ENCODE measurements around the gene KIAA1755.

DNA sequence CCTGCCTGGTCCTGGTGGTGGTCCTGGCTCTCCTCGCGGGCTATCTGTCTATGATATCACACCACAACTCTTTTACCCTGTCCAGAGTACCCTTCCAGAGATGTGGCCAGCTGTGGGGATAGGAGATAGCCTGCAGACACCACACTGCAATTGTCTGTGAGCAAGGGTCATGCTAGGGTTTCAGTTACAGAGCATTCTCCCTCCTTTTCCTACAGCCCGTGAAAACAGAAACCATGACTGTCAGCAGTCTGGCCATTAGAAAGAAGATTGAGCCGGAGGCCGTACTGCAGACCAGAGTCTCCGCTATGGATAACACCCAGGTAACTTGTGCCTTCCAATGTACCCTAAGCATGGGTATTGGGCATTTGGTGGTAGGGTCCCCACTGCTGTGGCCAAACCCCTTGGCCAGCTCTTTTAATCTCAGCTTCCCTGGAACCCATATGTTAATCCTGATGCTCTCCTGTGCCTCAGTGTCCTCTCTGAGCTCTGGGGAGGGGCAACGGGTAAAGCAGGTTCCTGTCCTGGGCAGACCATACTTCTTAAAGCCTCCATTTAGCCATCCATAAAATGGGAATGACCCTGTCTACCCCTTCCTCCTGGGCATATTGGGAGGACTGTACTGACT is 24.1 kb upstream of the AAR2 start:
- PRO-cap, 4 experiments, result no peak in any of the 4 experiments
- RAMPAGE, long total RNA, 2 experiments, result start-site peak on the plus strand in 1 of 2 experiments, centred at position 261 of the sequence, 9 reads per replicate
- RRBS, result no CpG with 5 or more reads among the region's 7 CpGs

GRCh38 chr20:36368014-36368320 is 61.8 kb downstream of the DLGAP4 start:
- PRO-cap, 4 experiments, result no peak in any of the 4 experiments
- RAMPAGE, long total RNA, 2 experiments, result no peak in any of the 2 experiments
- RRBS, result no CpG with 5 or more reads among the region's 3 CpGs

GRCh38 chr20:36478807-36479771 is 62.2 kb upstream of the MYL9 start:
- PRO-cap, 4 experiments, result no peak in any of the 4 experiments
- RAMPAGE, long total RNA, 2 experiments, result no peak in any of the 2 experiments
- RRBS, result no CpG with 5 or more reads among the region's 2 CpGs

DNA sequence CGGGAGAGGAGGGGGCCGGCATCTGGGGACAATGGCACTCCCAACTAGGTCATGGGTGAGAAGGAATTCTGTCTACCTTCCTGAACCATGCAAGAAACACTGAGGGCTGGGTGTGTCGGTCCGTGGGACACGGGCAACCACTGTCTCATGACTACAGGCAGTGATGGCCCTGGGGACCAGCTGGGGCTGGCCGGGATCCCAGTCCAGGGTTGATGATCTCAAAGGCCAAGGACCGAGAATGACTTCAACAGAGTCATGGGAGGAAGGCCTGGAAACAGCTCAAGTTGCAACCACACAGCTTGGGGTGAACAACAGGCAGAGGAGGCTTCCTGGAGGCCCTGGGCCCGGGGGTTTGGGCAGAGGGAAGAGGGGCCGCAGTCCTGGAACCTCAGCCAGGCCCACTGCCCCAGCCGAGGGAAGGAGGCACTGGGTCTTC is 1.8 kb downstream of the MYL9 start:
- PRO-cap, 4 experiments, result peak in 4 of 4 experiments; most common plus-strand start position 247 of the sequence (in 4); most common minus-strand start position 149 of the sequence (in 4)
- RAMPAGE, long total RNA, 2 experiments, result no peak in any of the 2 experiments
- RRBS, result no CpG with 5 or more reads among the region's 10 CpGs

DNA sequence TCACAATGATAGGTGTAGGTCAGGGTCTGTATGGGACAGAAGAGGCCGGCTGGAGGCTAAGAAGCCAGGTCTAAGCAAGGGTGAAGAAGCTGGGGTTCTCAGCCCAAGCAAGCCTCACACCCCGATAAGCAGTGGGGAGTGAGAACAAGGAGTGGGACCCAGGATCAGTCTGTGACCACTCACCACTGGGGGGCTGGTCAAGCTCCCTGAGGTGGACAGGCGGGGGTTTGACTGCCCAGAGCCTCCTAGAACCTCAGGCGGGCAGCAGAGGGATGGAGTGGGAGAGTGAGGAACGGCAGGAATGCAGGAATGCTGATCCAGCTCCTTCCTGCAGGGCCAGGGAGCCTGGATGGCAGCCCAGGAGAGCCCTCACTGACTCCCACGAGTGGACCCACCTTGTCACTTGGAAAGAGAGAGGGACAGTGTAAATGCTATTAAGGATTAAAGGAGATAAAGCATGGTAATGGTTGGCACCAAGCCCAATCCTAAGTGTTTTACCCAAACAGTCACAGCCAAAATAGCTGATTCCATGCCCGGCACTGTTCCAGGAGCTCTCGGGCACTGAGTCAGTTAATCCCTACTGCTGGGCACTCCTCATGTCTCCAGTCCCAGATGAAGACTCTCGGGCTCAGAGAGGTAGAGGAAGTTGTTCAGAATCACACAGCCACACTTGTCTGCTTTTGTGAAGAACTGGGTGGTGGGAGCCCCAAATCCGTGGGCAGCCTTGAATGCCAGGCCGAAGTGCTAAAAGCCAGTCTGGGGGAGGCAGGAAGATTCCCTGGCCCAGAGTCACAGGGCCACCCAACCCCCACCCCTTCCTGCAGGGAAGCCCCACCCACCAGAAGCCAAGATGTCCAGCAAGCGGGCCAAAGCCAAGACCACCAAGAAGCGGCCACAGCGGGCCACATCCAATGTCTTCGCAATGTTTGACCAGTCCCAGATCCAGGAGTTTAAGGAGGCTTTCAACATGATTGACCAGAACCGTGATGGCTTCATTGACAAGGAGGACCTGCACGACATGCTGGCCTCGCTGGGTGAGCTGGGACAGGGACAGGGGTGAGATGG is 3.0 kb downstream of the MYL9 start:
- PRO-cap, 4 experiments, result peak in 1 of 4 experiments; most common minus-strand start position 119 of the sequence (in 1)
- RAMPAGE, long total RNA, 2 experiments, result no peak in any of the 2 experiments
- RRBS, result no CpG with 5 or more reads among the region's 18 CpGs

- PRO-cap, 4 experiments, result no peak in any of the 4 experiments
- RAMPAGE, long total RNA, 2 experiments, result start-site peak on the minus strand in 1 of 2 experiments, at chr20:36549644-36549688 at its widest, 11 reads per replicate
- RRBS, result 61% methylated on average over 5 of the region's 25 CpGs
Observed at GRCh38 chr20:36549075-36549921, 8.0 kb downstream of the MYL9 start.

GRCh38 chr20:36644677-36644942 is 1.4 kb downstream of the SLA2 start:
- PRO-cap, 4 experiments, result no peak in any of the 4 experiments
- RAMPAGE, long total RNA, 2 experiments, result no peak in any of the 2 experiments
- RRBS, result no CpG with 5 or more reads among the region's 6 CpGs

- PRO-cap, 4 experiments, result no peak in any of the 4 experiments
- RAMPAGE, long total RNA, 2 experiments, result no peak in any of the 2 experiments
- RRBS, result no CpG with 5 or more reads among the region's 4 CpGs
Observed at GRCh38 chr20:36813831-36814204, 40.3 kb upstream of the DSN1 start.

DNA sequence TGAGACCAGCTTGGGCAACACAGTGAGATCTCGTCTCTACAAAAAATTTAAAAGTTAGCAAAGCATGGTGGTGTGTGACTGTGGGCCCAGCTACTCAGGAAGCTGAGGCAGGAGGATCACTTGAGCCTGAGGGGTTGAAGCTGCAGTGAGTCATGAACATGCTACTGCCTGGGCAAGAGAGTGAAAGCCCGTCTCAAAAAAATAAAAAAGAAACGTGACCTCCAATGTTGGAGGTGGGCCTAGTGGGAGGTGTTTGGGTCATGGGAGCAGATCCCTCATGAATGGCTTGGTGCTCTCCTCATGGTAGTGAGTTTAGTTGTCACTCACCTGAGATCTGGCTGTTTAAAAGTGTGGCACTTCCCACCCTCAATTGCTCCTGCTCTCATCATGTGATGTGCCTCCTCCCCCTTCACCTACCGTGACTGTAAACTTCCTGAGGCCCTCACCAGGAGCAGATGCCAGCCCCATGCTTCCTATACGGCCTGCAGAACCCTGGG is 24.3 kb downstream of the RBL1 start:
- PRO-cap, 4 experiments, result no peak in any of the 4 experiments
- RAMPAGE, long total RNA, 2 experiments, result no peak in any of the 2 experiments
- RRBS, result no CpG with 5 or more reads among the region's 5 CpGs

GRCh38 chr20:37270928-37271693 is 9.5 kb upstream of the GHRH start:
- PRO-cap, 4 experiments, result no peak in any of the 4 experiments
- RAMPAGE, long total RNA, 2 experiments, result no peak in any of the 2 experiments
- RRBS, result 90% methylated on average over 3 of the region's 12 CpGs

GRCh38 chr20:37276554-37276887 is 12.9 kb upstream of the MANBAL start:
- PRO-cap, 4 experiments, result peak in 1 of 4 experiments; most common plus-strand start chr20:37276801 (in 1)
- RAMPAGE, long total RNA, 2 experiments, result no peak in any of the 2 experiments
- RRBS, result no CpG with 5 or more reads among the region's 9 CpGs

GRCh38 chr20:37335673-37336872 is 9.9 kb upstream of the SRC start:
- PRO-cap, 4 experiments, result peak in 4 of 4 experiments; most common plus-strand start chr20:37335982 (in 1); most common minus-strand start chr20:37336502 (in 2)
- RAMPAGE, long total RNA, 2 experiments, result no peak in any of the 2 experiments
- RRBS, result no CpG with 5 or more reads among the region's 20 CpGs

- PRO-cap, 4 experiments, result no peak in any of the 4 experiments
- RAMPAGE, long total RNA, 2 experiments, result no peak in any of the 2 experiments
- RRBS, result 19% methylated on average over 2 of the region's 29 CpGs
Observed at GRCh38 chr20:37518761-37519594, 2.1 kb upstream of the NNAT start.

GRCh38 chr20:37911895-37912349 is 9.0 kb downstream of the VSTM2L start:
- PRO-cap, 4 experiments, result peak in 1 of 4 experiments; most common plus-strand start chr20:37912165 (in 1); most common minus-strand start chr20:37912041 (in 1)
- RAMPAGE, long total RNA, 2 experiments, result no peak in any of the 2 experiments
- RRBS, result no CpG with 5 or more reads among the region's 11 CpGs

DNA sequence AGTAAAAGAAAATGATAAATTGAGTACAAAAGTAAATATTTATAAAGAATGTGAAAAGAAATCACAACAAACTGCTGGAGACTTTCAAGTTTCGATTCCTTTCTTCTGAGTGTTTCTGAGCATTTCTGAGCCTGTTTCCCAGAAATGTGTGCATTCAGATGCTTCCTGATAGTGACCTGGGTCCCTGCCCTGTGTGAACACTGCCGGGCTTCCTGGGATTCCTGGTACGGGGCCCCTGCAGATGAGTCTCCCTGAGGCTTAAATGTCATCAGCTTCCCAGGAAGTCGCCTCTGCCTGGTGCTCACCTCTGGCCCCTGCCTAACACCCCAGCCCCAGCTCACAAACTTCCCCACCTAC is 42.1 kb downstream of the TGM2 start:
- PRO-cap, 4 experiments, result no peak in any of the 4 experiments
- RAMPAGE, long total RNA, 2 experiments, result no peak in any of the 2 experiments
- RRBS, result no CpG with 5 or more reads among the region's 4 CpGs

- PRO-cap, 4 experiments, result no peak in any of the 4 experiments
- RAMPAGE, long total RNA, 2 experiments, result no peak in any of the 2 experiments
- RRBS, result 14% methylated on average over 2 of the region's 10 CpGs
Observed at GRCh38 chr20:38143124-38143703, 21.9 kb downstream of the TGM2 start.

DNA sequence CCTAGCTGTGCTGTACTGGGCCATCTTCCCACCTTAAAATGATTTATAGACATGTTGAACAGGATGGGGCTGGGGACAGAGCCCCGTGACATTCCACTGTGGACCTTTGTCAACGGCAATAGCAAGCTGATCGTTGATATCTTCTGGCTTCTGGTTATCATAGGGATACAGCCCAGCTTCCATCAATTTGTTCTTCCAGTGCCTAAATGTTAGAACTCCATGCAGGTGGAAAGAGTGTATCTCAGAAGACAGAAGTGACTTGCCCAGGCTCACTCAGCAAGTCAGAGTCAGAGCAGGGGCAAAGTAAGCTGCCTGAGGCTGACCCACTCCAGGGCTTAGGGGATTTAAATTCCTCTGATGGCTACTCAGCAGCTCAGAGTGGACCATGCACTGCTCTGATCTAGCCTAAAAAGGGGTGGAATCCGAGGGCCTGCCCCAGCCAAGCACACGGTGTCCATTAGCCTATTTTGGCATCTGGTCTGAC is 25.6 kb upstream of the TGM2 start:
- PRO-cap, 4 experiments, result no peak in any of the 4 experiments
- RAMPAGE, long total RNA, 2 experiments, result no peak in any of the 2 experiments
- RRBS, result no CpG with 5 or more reads among the region's 5 CpGs

DNA sequence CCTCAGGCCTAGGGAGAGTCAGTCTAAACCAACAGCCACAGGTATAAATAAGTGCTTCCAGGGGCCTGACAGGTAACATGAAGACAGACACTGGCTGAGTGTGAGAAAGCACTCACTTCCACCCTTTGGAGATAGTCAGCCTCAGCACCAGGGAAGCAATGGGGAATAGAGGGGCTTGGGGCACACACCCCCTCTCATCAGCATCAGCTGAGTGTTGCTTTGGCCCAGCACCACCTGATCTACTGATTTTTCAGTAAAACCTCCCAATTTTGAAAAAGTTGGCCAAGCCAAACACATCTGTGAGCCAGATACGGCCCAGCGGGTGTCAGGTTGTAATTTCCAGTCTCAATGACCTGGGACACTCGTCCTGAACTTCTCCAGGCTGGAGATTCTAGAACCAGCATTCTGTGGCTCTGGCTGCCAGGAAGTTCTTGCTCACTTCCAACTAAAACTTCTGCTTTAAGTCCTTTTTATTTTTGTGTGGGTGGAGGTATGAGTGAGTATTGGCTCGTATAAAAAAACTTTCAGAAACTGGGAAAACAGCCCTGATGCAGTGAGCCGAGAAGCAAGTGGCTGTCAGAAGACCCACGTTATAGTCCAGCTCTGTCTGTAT is 5.2 kb downstream of the KIAA1755 start:
- PRO-cap, 4 experiments, result peak in 3 of 4 experiments; most common plus-strand start position 542 of the sequence (in 2); most common minus-strand start position 433 of the sequence (in 2)
- RAMPAGE, long total RNA, 2 experiments, result no peak in any of the 2 experiments
- RRBS, result no CpG with 5 or more reads among the region's 6 CpGs

DNA sequence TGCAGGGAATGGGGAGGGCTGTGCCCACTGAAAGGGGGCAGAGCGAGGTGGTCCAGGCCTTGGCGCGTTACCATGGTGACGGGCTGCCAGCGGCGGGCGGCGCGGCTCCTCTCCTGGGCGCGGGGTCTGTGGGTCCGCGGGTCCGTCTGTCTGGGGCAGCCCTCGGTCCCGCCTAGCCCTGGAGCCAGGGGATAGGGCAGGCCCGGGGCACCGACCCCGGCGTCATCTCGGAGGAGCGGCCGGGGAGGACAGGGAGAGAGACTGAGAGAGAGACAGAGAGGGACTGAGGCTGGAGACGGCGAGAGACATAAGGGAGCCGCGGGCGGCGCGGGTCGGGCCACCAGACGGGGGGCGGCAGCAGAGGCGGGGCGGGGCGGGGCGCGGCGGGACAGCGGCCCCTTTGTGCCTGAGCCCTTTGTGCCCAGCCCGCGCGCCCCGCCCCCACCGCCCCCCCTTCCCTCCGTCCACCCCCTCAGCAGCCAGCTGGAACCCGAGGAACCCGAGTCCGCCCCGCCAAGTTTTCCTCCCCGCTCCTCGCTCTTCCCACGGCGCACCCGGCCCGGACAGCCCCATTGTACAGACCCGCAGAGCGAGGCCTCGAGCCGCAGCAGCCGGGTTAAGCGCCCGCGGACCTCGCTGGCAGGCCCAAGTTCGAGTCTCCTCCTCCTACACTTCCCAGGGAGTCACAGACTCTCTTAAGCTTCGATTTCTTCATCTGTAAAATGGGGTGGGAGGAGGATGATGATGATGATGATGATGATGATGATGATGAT is at the start of gene KIAA1755:
Gene KIAA1755 (minus strand): TSS at position 309 of the 773 bp plus-strand sequence.
- PRO-cap, 4 experiments, result peak in 4 of 4 experiments; most common plus-strand start position 275 of the sequence (in 2); most common minus-strand start position 307 of the sequence (in 3)
- RAMPAGE, long total RNA, 2 experiments, result no peak in any of the 2 experiments
- RRBS, result 8% methylated on average over 6 of the region's 67 CpGs

GRCh38 chr20:38460231-38460593 is 12.4 kb upstream of the RALGAPB start:
- PRO-cap, 4 experiments, result peak in 1 of 4 experiments; most common plus-strand start chr20:38460465 (in 1)
- RAMPAGE, long total RNA, 2 experiments, result no peak in any of the 2 experiments
- RRBS, result no CpG with 5 or more reads among the region's 2 CpGs